ENCODE data around the gene ACOT12.

GRCh38 chr5:79690667-79691798 lies 1.4 kb downstream of the CMYA5 start:
- PRO-cap: no peak
- CAGE, long polyA plus RNA: no peak

DNA sequence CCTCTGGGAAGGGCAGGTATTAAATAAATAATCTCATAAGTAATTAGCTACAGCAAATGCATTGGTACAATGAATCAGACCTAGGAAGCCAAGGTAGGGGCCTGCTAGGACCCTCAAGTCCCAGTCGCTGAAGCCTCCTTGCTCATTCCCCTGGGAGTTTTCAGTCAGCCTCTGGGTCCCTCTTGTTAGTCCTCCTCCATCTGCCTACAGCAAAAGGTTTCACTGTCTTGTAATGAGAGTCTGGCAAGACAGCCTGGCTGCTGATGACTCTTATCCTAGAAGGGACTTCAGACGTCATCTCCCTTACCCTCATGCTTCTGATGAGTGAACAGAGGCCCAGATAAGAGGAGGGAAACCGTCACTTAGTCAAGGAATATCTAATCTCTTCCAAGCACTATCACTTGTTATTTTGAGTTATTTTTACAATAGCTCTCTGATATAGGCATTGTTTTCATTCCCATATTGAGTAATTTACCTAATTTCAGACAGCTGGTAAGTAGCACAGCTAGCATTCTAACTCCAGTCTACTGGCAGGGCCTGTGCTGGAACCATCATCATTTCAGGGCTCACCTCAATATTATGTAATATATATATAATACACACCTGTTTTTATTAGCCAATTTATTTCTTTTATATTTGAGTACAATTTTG lies 7.6 kb downstream of the CMYA5 start:
- PRO-cap: no peak
- CAGE, long polyA plus RNA: no peak

GRCh38 chr5:79754833-79755388 lies 65.3 kb downstream of the CMYA5 start:
- PRO-cap: no peak
- CAGE, long polyA plus RNA: no peak

- PRO-cap: no peak
- CAGE, long polyA plus RNA: no peak
Measured at GRCh38 chr5:80185746-80186139, 70.1 kb downstream of the SERINC5 start.

DNA sequence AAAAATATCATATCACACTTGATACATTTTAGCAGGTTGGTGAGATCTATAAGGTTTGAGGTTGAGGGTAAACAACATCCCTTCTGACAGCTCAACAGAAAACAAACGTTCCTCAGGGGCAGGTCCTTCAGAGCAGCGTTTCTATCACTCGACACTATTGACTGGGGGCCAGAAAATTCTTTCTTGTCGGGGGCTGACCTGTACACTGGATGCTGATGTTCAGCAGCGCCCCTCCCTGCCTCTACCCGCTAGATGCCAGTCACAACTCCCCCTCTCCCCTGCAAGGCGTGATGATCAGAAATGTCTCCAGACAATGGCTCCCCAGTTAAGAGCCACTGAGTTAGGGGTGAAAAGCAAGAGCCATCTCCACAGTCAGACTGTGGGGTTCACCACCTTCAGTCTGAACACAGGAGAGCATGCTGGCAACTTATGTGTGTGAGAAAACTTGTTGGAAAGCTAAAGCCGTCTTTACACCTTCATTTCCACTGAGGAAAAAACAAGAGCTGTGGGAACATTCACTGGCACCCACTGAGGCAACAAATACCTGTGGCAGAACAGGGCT lies 39.7 kb downstream of the SERINC5 start:
- PRO-cap: no peak
- CAGE, long polyA plus RNA: no peak

DNA sequence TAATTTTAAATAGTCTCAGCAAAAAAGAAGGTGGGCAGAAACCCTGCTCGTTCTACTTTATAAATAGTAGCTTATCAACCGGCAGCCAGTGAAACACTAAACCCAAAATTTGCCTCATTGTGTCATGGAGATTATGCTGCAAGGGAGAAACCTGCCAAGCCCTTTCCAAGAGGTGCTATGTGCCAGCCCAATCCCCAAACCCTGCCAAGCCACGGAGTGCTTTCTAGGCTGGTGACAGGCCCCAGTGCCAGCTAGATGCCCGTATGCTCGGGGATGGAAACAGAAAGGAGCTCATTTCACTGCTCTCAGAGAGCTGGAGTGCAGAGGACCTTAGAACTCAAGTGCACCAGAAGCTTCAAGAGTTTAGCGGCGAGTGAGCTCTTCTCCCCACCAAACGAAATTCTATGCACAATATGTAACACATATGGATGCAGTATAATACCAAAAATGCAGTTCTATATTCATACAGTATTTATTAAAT lies 38.6 kb downstream of the SERINC5 start:
- PRO-cap: no peak
- CAGE, long polyA plus RNA: no peak

DNA sequence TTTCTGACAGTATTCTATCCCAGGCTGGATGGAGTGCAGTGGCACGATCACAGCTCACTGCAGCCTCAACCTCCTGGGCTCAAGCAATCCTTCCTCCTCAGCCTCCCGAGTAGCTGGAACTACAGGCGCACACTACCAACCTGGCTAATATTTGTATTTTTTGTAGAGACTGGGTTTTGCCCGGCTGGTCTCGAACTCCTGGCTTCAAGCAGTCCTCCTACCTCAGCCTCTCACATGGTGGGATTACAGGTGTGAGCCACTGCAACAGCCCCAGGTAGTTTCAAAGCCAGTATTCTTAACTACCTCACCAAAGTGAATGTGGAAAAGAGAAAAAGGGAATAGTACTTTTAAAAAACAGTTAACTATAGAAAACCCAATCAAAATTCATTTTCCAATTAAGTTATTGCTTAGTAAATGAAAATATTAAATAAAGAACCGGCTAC lies 25.0 kb downstream of the SERINC5 start:
- PRO-cap: no peak
- CAGE, long polyA plus RNA: no peak

GRCh38 chr5:80253221-80254149 lies 2.4 kb downstream of the SERINC5 start:
- PRO-cap: no peak
- CAGE, long polyA plus RNA: no peak

GRCh38 chr5:80958437-80958890 lies 1.7 kb upstream of the RASGRF2 start:
- PRO-cap: no peak
- CAGE, long polyA plus RNA: no peak

DNA sequence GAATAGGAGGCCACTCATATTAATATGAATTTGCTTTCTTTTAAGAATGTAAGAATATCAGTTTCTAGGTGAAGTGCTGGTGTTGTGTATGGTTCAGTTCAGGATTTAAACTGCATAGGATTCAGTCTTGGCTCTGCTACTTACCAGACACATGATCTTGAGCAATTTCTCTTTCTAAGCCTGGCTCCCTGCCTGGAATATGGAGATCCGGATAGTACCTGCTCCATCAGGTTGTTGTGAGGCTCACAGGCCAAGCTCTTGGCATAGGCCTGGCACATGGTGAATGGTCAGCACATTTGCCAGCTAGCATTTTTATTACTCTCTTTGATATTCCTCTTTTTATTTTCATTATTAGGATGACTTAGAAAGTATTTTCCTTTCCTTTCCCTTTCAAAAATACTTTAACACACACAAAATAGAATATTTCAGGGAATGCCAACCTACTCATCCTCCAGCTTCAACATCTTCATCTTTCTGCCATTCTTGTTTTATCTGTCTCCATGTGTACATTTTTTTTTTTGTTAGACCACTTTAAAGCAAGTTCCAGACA lies 7.8 kb downstream of the RASGRF2 start:
- PRO-cap: no peak
- CAGE, long polyA plus RNA: no peak

DNA sequence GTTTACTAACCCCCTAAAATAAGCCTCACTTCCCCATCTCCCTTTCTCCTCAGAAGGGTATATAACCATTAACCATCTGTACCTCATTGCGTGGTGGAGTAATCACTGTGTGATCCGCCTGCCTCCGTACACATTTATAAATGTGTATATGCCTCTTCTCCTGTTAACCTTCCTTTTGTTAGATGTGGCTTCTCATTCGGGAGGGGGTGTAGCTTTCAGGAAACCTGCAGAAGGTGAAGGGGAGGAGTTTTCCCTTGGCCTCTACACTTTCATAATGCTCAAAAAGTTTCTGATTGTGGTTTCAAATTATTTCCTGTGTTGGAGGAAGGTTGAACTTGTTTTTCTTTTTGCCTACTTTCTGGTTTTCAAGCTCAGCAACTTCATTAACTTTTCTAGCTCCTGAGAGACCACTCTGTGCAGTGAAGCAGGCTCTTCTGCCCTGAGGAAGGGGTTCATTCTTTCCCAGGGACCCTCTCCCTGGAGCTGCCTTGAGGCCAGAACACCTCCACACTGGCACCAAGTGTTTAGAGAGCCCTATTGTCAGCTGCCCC lies 46.9 kb downstream of the RASGRF2 start:
- PRO-cap: unidirectional peak, minus-strand start at position 150 of the sequence
- CAGE, long polyA plus RNA: no peak

DNA sequence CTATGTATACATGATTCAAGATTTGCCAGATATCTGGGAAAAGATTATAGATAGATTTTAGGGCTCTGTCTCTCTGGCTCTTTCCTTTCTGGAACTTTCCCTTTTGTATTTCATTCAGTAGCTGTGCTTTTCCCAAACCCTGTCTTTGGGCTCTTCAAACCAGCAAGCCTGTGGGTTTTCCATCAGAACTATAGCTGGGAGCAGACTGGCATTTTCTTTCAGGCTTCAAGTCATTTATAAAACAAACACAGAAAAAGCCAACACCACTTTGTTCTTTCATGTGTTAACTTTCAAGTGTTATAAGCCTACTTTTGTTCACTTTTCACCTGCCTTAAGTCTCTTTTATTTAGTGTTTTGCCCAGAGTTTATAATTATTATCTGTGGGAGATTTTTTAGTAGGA lies 2.8 kb downstream of the ACOT12 start:
- PRO-cap: no peak
- CAGE, long polyA plus RNA: no peak

DNA sequence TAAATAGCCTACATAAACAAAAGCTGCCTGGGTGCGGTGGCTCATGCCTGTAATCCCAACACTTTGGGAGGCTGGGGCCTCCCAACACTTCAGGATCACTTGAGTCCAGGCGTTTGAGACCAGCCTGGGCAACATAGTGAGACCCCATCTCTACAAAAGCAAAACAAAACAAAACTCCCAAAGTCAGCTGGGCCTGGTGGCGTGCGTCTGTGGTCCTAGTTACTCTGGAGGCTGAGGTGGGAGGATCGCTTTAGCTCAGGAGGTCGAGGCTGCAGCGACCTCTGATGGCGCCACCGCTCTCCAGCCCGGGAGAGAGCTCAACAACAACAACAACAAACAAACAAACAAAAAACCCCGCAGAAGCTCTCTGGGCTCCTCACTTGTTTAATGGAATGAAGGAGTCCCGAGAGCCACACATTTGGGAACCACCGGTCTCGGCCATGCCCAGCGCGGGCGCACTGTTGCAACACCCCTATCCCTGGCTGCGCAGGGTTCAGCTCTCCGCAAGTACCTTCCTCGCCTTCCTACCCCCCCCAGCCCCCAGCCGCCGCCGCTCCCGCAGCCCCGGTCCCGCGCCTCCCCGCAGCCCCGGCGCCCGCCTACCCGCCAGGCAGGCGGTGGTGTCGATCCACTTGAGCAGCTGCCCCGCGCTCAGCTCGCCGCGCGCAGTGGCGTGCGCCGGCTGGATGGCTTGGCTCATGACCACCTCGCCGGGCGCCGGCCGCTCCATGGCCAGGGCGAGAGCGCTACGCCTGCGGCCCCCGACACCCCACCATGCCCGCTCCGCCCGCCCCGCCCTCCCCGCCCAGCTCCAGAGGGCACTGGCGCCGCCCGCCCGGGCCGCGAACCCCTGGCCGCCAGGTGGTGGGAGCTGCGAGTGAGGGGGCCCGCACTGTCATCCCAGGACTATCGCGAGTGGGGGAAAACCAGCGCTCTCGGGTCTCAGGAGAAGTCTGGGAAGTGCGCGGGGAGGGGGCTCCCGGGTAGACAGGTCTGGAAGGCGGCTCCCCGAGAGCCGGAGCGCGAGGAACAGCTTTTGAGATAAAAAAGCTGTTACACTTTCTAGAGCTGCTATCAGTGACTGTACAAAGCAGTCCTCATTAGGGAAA lies at the start of gene ACOT12:
ACOT12 (minus strand) TSS at position 750 of the 1,109 bp plus-strand sequence.
- PRO-cap: no peak
- CAGE, long polyA plus RNA: no peak

GRCh38 chr5:81394494-81394976 lies 601 bp upstream of the ACOT12 start:
- PRO-cap: no peak
- CAGE, long polyA plus RNA: no peak

GRCh38 chr5:81538104-81538602 lies 144.2 kb upstream of the ACOT12 start:
- PRO-cap: no peak
- CAGE, long polyA plus RNA: no peak

DNA sequence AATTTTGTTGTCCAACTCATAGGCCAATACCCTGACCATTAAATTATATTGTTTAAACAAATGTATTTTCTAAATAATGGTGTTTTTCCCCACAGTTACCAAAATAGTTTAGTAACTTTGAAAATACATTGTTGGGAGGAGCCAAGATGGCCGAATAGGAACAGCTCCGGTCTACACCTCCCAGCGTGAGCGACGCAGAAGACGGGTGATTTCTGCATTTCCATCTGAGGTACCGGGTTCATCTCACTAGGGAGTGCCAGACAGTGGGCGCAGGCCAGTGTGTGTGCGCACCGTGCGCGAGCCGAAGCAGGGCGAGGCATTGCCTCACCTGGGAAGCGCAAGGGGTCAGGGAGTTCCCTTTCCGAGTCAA lies 135.0 kb downstream of the SSBP2 start:
- PRO-cap: no peak
- CAGE, long polyA plus RNA: no peak

GRCh38 chr5:81721554-81722438 lies 29.1 kb downstream of the SSBP2 start:
- PRO-cap: no peak
- CAGE, long polyA plus RNA: no peak

- PRO-cap: unidirectional peak, minus-strand start at chr5:81751795
- CAGE, long polyA plus RNA: no peak
Measured at GRCh38 chr5:81751654-81752557, 1.0 kb upstream of the SSBP2 start.

DNA sequence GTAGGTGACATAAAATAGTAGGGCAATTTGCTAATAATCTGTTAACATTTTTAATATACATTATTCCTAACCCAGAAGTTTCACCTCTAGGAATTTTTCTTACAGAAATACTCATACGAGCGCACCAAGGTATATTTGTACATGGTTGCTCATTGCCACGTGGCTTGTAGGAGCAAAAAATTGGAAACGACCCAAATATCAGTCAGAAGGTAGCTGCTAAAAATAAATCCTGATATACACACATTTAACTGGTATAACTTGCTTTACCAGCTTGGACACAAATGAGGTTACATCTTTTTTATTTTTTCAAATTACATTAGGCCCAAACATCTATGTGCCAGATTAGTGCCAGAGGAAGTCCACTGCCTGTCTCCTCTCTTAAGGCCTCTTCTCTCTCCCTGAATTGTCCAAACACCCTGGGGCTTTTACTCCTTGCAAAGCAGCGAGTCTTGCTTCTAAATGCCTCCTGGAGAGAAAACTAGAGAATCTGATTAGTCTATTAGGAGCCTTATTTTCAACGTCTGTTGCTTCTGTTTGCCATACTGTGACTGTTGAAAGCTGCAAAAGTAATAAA lies 92.0 kb upstream of the SSBP2 start:
- PRO-cap: no peak
- CAGE, long polyA plus RNA: no peak

GRCh38 chr5:82406130-82406735 lies 128.1 kb upstream of the RPS23 start:
- PRO-cap: no peak
- CAGE, long polyA plus RNA: no peak